PC-3 (cell line): ENCODE measurements around a stretch of chr12.

DNA sequence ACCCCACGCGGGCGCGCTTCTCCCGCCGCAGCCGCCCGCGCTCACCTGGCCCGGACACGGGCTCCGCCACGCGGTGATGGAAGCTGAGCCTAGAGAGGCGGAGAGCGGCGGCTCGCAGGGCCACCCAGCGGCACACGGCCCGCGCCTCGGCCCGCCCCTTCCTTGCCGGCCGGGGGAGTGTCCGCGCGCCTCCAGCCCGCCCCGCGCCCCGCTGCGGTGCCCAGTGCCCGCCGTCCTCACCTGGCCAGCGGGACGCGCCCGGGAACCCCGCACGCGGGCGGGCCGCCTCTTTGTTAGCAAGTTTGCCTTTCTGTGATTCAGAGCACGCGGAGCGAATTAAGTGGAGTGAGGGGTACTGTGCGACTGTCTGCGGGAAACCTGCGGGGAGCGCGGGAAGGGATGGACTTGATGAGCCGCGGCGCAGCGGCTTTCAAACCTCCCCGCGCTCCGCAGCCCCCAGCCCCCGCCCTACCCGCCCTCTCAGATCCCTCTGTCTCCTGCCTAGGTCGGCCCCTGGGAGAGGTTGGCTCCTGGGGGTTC lies 124.9 kb upstream of the PRMT8 start:
- RAMPAGE, long total RNA, result no peak

DNA sequence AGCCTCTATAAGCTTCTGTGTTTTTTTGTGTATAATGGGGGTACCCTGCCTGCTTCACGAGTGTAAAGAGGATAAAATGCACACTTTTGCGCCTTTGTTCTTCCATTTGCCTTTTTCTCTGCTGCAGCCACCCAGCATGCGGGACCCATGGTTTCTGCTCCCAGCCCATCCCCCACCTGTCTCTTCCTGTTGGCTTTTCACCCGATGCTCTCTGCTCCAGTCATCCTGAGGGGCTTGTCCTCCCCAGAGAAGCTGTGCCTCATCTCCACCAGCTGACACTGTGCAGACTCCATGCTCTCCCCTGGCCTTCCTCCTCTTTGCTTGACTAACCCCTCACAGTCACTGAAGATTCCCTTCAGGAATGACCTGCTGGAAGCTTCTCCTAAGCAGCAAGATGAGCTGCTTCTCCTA lies 16.7 kb upstream of the PRMT8 start:
- RAMPAGE, long total RNA, result no peak

GRCh38 chr12:3728057-3729147 lies 24.5 kb downstream of the CRACR2A start:
- RAMPAGE, long total RNA, result no peak

GRCh38 chr12:3748098-3749133 lies 4.5 kb downstream of the CRACR2A start:
- RAMPAGE, long total RNA, result no peak

- RAMPAGE, long total RNA, result no peak
Measured at GRCh38 chr12:3751941-3752641, 818 bp downstream of the CRACR2A start.

- RAMPAGE, long total RNA, result no peak
Measured at GRCh38 chr12:3816071-3816668, 57.0 kb downstream of the PARP11 start.

- RAMPAGE, long total RNA, result no peak
Measured at GRCh38 chr12:3962440-3963064, 89.4 kb upstream of the PARP11 start.

GRCh38 chr12:4286280-4286497 lies 12.6 kb downstream of the CCND2 start:
- RAMPAGE, long total RNA, result no peak

- RAMPAGE, long total RNA, result no peak
Measured at GRCh38 chr12:4293377-4294416, 20.1 kb downstream of the CCND2 start.

DNA sequence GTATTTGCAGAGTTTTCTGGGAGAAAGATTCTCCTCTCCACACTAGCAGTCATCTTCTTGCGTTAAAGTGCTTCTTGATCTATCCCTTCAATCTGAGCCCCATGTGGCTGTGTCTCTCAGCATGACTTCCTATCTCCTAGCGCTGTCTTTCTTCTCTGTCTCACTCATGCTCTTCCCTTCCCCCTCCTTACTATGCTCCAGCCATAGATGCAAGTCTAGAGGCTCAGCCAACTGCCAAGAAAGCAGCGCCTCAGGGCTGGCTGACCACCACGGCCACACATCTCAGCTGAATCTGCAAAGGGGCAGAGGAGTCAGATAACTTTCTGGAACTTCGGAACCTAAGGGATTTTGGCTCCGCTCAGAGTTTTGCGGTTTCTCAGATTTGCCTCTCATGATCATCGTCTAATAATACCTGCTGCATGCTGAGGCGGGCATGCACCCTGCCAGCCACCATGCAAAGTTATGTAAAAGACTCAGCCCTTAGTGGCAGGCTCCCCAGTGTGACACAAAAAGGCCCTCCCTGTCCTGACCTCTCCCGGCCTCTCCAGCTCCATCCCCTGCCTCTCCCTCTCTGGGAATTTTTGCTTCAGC lies 5.0 kb upstream of the FGF6 start:
- RAMPAGE, long total RNA, result no peak

DNA sequence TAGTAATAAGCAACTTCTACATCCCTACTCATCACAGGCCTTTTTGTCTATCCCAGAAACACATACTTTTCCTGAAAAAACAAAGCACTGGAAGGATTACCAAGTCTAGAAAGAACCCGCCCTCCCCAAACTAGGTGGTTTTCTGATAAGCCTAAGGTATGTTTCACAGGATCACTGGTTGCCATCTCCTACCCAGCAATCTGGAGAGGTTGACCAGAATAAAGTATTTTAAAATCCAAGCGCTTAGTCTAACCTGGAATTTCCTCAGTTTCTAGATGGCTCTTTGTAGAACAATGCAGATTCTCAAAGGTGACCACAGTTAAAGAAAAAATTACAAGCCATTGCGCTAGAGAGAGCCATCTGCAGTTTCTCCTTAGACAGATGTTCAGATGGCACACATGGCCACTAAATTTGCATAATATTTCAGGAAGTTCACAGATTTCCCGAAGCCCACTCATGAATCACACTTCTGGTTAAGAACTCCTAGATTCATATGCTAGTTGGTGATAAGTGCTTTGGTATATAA lies 893 bp downstream of the AKAP3 start:
- RAMPAGE, long total RNA, result no peak

DNA sequence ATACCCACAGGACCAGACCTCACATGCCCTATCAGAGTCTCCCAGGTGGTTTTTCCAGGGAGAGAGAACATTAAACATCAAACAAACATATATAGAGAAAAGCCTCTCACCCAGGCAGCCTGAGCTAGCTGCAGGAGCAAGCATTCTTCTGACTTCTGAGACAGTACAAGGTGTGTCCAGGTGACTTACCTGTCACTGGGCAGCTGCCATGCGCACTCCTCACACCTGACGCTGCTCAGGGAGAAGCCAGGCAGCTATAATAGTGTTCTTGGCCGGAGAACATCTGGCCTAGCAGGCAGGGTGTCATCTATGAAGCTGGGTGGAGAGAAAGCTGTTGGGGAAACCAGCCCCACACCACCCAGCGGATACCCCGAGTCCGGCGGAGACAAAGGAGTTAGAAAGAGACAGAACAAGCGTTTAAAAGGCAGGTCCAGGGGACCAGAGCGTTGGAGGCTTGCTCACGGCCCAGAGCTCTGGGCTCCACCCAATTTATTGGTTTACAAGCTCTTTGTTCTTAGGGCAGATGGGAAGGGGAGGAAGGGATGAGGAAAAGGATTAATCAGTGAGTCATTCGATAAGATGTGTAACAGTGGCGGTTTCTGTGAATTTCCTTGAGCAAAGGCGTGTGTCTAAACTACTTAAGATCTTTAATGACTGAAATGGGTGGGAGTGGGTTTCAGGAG lies 383 bp upstream of the GALNT8 start:
- RAMPAGE, long total RNA, result no peak

- RAMPAGE, long total RNA, result no peak
Measured at GRCh38 chr12:4736229-4736504, 16.0 kb downstream of the GALNT8 start.

- RAMPAGE, long total RNA, result no peak
Measured at GRCh38 chr12:4763396-4763957, 43.3 kb downstream of the GALNT8 start.

DNA sequence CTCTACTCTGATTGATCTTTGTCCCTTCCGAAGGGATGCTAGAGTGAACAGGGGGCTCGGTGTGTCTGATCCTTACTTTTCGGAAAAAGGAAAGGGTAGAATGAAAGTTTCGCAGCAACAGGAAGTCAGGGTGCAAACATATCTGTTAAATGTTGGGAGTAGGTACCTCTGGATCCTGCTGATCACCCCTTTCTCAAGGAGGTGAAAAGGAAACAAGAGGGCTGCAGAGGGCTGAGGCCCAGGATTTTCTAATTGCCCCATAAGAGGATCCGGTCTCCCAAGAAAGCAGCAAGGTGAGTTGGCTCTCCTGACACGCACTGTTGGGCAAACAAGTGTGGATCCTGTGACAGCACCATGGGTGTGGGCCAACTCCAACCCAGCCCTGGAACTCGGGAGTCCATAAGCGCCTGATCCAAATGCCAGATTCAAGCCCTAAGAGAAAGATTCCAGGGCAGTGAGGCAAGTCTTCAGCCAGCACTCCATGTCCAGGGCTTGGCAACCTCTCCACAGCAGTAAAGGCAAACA lies 33.0 kb downstream of the KCNA5 start:
- RAMPAGE, long total RNA, result no peak

GRCh38 chr12:5421523-5421850 lies 10.4 kb upstream of the NTF3 start:
- RAMPAGE, long total RNA, result no peak

- RAMPAGE, long total RNA, result no peak
Measured at GRCh38 chr12:5430629-5431046, 1.3 kb upstream of the NTF3 start.

DNA sequence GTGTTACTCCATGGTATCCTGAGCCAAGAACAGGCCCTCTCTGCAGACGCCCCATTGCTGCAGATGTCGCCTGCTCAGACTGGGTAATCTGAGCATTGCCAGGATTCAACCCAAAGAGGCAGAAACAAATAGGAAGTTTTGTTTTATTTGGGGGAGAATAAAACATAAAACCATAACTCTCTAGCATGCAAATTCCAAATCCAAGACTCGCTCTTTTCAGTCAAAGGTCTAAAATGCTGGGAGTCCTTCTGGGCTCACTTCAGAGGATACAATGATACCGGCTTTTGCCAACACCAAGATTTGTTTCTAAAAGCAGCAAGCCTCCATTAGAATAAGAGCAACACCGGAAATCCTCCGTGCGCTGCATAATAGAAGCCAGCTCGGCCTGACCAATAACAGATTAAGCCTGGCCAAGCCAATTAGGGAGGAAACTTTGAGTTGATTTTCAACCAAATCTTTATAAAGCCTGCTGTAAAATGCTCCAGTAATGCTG lies 149.9 kb downstream of the NTF3 start:
- RAMPAGE, long total RNA, result no peak

- RAMPAGE, long total RNA, result no peak
Measured at GRCh38 chr12:5993781-5994817, 49.0 kb upstream of the ANO2 start.

DNA sequence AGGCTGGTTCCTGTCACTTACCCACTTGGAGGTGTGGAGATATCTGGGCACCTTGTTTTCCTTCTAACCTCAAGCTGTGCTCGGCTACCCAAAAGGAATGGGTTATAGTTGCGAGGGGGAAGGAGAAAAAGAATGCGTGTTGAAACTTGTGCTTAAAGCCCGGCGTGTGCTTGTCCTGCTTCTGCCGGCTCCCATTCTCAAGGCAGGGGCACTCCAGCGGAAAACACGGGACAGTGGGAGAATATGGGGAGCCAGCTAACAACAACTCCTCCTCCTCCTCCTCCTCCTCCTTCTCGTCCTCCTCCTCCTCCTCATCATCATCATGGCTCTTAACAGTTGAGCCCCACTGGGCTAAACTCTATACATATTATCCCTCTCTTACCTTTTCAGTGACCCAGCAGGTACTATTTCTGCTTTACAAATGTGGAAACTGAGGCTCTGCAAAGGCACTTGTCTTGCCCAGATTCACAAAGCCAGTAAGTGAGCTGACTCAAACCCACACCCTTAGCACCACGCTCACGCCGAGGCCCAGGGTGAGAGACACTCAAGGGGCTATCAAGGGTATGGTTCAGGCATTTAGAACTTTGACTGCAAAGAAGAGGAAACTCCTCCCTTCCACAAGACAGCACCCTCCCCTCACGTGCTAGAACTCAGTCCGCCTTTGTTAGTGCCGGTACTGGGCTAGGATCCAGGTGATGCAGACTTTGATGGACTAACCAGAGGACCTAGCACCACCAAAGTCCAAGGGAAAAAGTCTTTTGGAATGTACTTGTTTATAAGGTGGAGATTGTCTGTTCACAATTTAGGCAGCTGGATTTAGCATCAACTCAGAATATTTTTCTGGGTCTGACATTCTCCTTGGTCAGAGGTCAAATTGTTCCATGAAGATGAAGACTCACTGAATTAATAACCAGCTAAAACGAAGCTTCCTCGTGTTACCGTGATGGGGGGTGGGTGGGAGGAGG lies 33.9 kb downstream of the VWF start:
- RAMPAGE, long total RNA, result no peak